Thoracic aorta (tissue), 1 donor: Measurements from ENCODE around the genes SYN1, GAGE1 and AKAP4.

DNA sequence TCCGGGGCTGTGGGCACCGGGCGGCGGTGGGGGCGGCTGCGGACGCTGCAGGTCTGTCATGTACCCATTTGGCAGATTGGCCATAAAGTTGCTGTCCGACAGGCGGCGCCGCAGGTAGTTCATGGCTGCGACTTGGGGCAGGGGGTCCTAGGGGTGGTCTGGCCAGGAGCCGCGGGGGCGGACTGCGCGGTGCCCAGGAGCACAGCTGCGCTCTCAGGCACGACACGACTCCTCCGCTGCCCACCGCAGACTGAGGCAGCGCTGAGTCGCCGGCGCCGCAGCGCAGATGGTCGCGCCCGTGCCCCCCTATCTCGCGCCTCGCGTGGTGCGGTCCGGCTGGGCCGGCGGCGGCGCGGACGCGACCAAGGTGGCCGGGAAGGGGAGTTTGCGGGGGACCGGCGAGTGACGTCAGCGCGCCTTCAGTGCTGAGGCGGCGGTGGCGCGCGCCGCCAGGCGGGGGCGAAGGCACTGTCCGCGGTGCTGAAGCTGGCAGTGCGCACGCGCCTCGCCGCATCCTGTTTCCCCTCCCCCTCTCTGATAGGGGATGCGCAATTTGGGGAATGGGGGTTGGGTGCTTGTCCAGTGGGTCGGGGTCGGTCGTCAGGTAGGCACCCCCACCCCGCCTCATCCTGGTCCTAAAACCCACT, at the start of gene SYN1:
Gene SYN1, minus strand, starts transcription at position 252 of the 647 bp plus-strand sequence.
- RAMPAGE, long total RNA: no peak

DNA sequence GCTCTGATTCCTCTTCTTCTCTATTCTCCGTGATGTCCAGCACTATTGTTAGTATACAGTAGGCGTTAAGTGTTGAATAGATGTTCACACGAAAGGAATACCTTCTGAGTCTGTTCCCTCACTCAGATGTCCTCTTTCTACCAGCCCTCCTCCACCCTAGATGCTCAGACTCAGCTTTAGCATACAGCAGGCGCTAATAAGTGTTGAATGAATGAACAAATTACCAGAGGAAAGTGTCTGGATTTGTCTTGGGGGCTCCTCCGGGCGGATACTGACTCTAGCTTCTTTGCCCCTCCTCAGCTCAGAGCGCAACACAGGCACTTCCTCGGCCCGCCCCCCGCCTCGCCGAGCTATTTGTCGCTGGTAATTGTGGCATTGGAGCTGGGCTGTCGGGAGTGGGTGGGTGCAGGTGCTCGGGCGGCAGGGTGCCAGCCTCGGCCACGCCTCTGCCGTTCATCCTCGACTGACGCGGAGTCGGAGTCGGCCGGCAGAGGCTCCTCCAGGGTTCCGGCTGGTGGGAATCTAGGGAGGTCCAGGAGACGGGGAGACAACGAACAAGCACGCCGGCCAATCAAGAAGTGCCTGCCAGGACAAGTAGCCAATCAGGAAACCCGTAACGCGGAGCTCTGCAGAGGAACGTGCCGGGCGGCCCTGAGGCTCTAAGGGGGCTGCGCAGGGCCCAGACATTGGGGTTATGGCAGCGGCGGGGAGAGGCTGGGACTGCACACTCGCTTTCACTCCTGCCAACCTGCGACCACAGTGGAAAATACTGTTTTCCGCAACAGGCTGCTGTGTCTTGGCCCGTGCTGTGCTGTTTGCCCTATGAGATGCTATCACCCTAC, 3.9 kb upstream of the SYN1 start:
- RAMPAGE, long total RNA: no peak

DNA sequence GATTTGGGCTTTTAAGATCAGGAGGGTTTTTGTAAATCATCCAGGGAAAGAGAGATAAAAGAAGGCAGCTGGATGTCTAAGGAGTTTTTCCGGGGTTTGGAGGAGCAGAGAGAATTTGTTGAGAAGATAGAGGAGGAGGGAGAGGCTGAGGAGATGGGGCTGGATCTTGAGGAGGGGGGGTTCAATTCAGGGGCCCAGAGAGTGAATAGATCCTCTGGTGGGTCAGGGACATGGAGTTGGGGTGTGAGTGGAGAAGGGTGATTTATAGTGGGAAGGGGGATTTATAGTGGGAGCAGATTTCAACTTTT, 48.7 kb upstream of the UXT start:
- RAMPAGE, long total RNA: no peak

DNA sequence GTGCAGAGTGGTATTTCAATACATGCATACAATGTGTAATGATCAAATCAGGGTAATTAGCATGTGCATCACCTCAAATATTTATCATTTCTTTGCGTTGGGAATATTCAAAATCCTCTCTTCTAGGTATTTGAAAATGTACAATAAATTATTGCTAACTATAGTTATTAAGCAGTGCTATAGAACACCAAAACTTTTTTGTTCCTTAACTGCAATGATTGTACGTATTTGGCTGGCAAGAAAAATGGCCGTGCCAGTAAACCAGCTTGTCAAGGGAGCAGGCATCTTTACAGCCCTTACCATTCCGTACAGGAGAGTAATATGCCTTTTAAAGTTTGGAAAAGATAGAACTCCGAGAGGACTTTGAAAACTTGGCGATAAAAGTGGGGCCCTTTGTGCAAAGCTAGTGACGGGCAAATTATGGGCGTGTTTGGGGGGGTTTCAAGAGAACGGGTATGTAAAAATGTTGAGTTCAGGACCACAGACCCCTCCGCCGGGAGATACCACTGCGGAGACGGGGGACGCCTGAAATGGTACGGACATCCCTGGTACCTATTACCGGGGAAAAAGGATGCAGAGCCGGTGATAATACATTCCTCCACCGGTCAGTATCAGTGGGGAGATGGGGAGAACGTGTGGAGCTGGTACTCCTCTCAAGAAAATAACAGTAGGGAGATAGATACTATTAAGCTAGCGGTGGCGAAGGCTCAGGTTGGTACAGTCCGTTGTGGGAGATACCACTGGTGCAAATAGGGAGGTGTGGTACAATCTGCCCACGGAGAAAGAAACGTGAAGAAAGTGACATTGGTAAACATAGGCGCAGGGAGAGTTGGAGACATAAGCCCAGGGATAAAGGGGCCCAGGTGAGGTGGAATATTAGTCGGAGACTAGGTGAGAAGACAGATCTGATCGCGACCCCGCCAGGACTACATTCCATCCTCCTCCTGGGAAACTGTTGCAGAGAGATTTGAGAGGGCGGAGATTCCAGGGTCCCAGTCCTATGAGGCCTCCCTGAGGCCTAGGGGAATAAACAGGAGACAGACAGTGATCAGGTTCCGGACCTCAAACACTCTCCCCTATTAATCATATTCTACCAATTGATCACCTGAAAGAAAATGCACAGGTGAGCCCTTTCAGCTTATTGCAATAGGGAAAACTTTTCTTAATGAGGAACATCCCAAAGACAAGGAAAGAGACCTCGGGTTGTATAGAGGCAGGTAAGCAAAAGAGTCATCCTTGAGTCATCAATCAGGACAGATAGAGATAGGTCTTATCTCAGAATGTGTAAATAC, 14.5 kb downstream of the SPACA5 start:
- RAMPAGE, long total RNA: no peak

DNA sequence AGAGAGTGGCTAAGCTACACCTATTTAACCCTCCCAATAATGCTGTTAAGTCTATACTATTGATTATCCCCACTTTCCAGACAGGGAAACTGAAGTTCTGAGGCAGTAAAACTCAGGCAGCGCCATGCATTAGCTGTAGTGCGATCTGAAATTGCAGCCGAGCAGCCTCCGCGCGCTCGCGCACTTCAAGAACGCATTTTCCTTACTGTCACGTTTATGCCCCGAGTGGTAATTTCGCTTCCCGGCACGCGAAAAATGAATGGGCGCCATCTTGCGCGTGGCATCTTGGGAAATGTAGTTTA, 375 bp upstream of the FTSJ1 start:
- RAMPAGE, long total RNA: no peak

DNA sequence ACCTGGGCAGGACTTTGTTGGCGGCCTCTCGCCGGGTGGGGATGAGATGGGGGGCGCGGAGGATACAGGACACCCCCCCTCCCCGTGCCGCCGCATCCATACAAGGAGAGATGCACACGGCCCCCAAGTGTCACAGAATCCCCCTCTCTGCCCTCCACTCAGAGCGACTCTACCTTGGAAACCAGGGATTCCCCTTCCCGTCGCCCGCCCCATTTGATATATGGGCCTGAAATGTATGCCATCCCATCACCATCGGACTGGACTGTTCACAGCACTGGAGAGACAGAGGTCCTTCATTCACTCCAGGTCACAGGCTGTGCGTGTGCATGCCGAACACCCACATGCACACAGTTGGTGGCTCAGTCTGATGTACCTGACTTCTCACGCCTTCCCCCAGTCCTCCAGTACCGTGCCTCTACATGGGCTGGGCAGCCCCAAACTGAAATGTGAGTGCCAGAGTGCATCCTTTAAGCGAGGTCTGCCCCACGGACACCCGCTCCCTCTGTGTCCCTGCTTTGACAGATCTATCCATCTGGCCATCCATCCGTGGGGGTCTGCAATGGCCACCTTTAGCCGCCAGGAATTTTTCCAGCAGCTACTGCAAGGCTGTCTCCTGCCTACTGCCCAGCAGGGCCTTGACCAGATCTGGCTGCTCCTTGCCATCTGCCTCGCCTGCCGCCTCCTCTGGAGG, 615 bp downstream of the PORCN start:
- RAMPAGE, long total RNA: no peak

DNA sequence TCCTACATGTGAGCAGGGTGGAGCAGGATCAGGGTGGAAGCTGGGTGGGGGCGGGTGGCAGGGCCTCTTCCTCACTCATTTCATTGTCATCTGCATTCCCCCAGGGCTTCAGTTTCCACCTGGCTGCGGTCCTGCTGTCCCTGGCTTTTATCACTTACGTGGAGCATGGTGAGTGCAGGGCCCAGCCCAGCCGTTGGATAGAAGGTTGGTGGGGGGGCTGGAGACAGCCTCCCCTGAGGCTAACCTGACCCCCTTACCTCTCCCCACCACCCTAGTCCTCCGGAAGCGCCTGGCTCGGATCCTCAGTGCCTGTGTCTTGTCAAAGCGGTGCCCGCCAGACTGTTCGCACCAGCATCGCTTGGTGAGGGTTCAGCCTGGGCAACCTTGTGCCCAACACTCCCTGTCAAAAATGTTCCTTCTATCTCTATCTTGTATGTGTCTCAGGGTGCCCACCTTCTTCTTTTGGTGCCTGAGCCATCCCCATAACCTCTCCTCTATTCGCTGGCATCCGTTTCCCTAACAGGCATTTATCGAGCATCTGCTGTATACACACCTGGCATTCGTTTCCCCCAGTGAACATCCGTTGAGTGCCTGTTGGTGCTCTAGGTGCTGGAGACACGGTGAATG, 5.7 kb upstream of the EBP start:
- RAMPAGE, long total RNA: no peak

- RAMPAGE, long total RNA: start-site peak on the plus strand at chrX:48520286-48520470, 7 reads
These were observed 1.5 kb upstream of the EBP start for GRCh38 chrX:48520089-48520605.

DNA sequence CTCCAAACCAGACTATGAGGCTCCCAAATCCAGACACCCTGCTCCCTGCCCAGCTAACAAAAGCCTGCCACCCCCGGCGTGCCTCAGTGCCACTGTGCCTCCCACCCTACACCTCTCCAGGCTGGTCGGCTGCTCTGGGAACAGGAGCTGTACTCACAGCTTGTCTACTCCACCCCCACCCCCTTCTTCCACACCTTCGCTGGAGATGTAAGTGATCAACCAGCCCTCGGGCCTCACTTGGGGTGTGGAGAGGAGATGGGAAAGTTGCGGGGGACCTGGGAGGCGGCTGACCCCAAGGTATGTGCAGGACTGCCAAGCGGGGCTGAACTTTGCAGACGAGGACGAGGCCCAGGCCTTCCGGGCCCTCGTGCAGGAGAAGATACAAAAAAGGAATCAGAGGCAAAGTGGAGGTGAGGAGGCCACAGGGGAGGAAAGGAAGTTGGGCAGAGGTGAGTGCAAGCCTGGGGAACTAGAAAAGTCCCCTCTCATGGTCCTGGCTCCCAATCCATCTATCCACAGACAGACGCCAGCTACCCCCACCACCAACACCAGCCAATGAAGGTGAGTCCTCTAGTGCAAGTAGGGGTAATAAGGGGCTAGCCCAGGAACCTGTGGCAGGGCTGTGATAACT, 1.9 kb downstream of the WAS start:
- RAMPAGE, long total RNA: no peak

GRCh38 chrX:48956652-48957496, 533 bp downstream of the OTUD5 start:
- RAMPAGE, long total RNA: start-site peak on the minus strand at chrX:48957039-48957132, 20 reads

- RAMPAGE, long total RNA: start-site peak on the minus strand at chrX:48993482-48993488, 18 reads
These were observed 8.8 kb downstream of the GRIPAP1 start for GRCh38 chrX:48993235-48993781.

GRCh38 chrX:49061833-49062702, 3.3 kb downstream of the CCDC120 start:
- RAMPAGE, long total RNA: start-site peak on the plus strand at chrX:49061883-49062569, 13 reads

DNA sequence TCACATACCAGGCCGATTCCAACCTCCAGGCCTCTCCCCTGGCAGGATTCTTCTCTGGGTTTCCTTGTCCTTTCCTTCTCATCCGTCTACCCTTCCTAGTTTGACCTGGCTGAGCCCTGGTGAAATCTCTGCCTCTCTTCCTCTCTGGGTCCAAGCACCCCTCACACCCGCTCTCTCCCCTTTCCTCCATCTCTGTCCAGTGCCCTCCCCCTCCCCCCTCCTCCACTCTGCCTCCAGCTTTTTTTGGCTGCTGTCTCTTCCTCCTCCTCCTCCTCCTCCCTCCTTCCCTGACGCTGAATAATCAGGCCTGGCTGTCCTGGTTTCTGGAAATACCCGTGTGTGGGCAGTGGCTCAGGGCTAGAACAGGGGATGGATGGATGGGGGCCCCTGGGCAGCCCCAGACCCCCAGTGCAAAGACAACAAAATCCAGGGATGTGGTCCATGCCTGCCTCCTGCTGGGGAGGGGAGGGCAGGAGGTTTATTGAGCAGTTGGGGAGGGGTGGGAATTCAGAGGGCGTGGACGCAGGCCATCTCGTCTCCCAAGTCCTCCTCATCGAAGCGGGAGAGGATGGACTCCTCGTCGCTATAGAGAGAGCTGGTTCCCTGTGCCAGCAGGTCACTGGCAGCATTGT, 4.8 kb upstream of the SYP start:
- RAMPAGE, long total RNA: no peak

GRCh38 chrX:49270368-49271298, 1.0 kb downstream of the PPP1R3F start:
- RAMPAGE, long total RNA: start-site peak on the plus strand at chrX:49270934-49271002, 5 reads

- RAMPAGE, long total RNA: no peak
These were observed at the start of gene GAGE1 for GRCh38 chrX:49598814-49599315. TSS of gene GAGE1 (plus strand) at chrX:49599020.

GRCh38 chrX:49881254-49881643, 2.0 kb downstream of the USP27X start:
- RAMPAGE, long total RNA: no peak

DNA sequence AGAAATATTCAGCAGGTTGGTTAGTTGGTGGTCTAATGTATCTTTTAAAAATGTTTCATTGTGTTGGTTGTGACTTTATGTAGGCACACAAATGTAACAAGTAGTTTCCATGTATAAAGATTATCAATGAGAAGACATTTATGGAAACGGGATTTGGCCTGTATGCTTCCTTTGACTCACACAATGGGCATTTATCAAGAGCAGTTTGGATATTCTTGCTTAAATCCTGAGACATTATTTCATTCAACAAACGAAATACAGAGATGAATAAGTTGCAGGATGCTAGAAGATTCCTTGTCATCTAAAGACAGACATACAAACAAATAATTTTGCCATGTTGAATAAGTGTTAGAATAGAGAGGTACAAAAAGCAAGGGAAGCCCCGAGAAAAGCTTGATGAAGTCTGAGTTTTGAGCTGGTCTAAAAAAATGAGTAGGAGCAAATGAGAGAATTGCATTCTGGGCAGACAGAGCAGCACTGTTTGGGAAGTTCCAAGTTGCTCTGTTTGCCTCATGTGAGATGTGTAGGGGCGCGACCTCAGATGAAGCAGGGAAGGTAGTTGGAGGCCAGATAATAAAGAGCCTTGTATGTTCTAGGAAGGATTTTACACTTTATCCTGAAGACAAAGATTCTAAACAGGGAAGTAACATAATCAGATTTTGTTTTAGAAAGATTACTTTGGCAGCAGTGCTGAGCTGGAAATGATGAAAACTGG, 3.9 kb downstream of the CLCN5 start:
- RAMPAGE, long total RNA: no peak

DNA sequence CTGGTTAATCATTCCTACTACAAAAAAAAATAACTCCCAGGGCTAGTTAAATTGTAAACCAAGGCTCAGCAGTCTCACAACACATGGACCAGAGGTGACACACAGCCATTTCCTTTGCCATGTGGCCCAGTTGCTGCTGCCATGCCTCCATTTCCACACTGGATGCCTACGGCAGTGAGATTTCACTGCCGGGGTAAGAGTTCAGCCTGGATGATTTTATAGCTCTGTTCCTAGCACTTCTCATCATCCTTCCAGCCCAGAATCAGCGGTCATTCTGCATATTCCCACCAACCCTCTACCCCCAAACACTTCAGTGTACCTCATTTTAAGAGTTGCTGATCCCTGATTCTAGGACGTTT, 107.1 kb downstream of the AKAP4 start:
- RAMPAGE, long total RNA: no peak

DNA sequence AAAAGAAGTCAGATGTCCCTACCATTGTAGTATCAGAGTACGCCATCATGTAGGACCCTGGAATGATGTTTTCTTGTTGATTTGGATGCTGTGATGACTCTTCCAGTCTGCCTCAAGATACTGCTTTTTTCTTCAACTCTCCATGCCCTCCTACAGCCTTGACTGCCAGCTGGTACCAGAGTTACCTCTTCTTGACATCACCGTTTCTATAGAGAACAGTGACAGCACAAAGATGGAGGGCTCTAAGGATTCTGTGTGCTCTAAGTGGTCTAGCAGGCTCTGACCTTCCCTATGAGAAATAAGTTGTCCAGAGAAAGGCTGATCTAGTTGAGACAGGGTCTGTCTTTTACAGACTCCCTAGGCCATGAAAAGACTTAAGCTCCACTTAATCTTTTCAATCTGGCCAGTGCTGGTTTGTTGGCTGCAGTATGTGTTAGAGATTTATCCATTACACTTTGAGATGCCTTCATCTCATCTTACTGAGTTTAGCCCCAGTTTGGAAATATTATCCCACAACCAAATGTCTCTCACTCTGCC, at the start of gene AKAP4:
Gene AKAP4, minus strand, starts transcription at position 167 of the 537 bp plus-strand sequence.
- RAMPAGE, long total RNA: no peak

- RAMPAGE, long total RNA: no peak
These were observed 145.1 kb downstream of the SHROOM4 start for GRCh38 chrX:50668844-50669405.